NB4 (cell line): ENCODE measurements around a stretch of chr5.

GRCh38 chr5:10680417-10681195, 80.4 kb downstream of the DAP start:
- RRBS = no CpG with 5 or more reads among the region's 13 CpGs

GRCh38 chr5:10724682-10725722, 36.0 kb downstream of the DAP start:
- RRBS = no CpG with 5 or more reads among the region's 17 CpGs

DNA sequence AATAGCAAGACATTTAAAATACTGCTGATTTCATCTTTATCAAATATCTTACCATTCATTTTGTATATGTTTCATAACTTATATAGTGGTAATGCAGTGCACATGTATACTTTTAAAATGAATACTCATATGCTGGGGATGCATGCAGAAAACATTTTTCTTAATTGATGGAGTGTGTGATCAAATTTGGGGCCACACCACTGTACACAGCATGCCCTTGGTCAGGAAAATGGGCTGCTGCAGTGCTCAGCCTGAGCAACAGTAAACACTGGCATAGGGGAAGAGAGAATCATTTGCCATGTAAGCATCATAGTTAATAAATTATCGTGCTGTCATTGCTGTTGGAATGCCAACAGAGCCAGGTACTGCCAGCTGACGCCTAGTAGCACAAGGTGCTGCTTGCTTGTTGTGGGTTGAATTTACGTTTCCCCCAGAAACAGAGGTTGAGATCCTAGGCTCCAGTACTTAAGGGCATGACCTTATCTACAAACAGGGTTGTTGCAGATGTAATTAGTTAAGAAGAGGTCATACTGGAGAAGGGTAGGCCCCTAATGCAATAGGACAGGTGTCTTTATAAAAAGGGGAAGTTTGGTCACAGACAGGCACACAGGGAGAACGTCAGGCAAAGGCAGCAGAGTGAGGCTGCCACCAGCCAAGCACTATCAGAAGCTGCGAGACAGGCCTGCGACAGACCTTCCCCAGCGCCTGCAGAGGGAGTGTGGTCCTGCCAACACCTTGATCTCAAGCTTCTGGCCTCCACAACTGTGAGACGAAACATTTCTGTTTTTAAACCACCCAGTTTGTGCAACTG, 25.4 kb downstream of the DAP start:
- RRBS = no CpG with 5 or more reads among the region's 8 CpGs

- RRBS = no CpG with 5 or more reads among the region's 5 CpGs
Measured at GRCh38 chr5:11851833-11852501, 52.3 kb downstream of the CTNND2 start.

DNA sequence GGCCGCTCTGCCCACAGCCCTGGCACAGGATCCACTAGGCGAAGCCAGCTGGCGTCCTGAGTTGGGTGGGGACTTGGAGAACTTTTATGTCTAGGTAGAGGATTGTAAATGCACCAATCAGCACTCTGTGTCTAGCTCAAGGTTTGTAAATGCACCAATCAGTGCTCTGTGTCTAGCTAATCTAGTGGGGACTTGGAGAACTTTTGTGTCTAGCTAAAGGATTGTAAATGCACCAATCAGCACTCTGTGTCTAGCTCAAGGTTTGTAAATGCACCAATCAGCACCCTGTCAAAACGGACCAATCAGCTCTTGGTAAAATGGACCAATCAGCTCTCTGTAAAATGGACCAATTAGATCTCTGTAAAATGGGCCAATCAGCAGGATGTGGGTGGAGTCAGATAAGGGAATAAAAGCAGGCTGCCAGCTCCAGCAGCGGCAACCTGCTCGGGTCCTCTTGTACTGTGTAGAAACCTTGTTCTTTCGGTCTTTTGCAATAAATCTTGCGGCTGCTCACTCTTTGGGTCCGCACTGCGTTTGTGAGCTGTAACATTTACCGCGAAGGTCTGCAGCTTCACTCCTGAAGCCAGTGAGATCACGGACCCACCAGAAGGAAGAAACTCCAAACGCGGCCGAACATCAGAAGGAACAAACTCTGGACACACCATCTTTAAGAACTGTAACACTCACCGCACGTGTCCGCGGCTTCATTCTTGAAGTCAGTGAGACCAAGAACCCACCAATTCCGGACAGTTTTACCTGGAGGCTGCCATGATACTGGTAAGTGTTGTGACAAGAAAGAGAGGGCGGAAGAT, 758.3 kb upstream of the CTNND2 start:
- RRBS = no CpG with 5 or more reads among the region's 22 CpGs

GRCh38 chr5:12794640-12795391, 890.6 kb upstream of the CTNND2 start:
- RRBS = 87% methylated on average over 4 of the region's 45 CpGs

GRCh38 chr5:14108106-14108922, 34.8 kb upstream of the TRIO start:
- RRBS = no CpG with 5 or more reads among the region's 22 CpGs

- RRBS = 8% methylated on average over 73 of the region's 105 CpGs
Measured at GRCh38 chr5:14143664-14144382, 681 bp downstream of the TRIO start.

DNA sequence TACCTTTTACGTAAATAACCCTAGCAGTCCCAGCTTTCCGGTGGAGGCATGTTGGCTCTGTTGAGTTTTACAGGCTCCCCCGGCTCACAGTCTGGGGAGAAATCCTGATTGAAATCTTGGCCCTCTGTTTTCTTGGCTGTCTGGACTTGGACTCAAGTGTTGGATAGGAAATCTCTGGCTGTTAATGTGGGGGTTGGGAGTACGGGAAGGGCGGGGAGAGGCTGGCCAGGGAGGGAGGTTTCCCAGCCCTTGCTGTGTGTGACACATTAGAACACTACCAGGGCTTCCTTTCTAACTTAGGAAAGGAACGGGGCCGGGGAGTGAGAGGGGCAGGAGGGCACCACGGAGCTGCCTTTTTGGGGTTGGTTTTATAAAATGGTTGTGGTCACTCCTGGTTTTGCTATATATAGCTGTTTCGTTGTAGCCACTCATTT, 10.9 kb downstream of the TRIO start:
- RRBS = no CpG with 5 or more reads among the region's 9 CpGs

DNA sequence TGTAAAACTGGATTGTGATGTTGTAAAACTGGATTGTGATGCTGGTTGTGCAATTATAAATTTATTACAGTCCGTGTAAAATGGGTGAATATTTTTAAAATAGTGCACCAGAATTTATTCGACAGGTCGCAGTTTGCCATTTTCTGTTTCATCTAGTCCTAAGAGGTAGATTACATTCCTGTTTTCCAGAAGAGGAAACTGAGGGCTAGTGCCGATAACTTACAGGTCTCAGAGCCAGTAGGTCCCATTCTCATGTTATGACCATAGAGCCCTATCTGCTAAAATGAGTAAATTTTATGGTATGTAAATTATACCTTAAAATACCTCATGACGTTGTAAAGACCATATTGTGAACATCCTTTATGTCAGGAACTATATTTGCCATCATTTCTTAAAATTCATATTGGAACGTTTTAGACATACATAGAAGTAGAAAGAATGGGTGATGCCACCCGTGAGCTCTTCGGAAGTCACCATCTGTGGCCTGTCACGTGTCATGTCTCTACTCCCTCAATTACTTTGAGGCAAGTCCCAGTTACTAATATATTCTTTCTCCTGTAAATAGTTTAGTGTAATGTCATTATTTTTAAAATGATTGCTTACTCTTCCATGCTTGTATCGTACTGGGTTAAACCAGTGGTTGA, 65.9 kb downstream of the TRIO start:
- RRBS = no CpG with 5 or more reads among the region's 10 CpGs

- RRBS = no CpG with 5 or more reads among the region's 13 CpGs
Measured at GRCh38 chr5:14449736-14450613, 131.6 kb upstream of the OTULINL start.

DNA sequence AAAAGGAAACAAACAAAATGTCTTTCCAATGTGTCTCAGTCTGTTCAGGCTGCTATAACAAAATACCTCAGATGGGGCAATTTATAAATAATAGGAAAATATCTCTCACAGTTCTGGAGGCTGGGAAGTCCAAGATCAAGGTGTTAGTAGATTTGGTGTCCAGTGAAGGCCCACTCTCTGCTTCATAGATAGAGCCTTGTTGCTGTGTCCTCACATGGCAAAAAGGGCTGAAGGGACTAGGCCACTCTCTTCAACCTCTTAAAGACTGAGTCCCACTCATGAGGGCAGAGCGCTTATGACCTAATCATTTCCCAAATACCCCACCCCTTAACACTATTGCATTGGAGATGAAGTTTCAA, 8.9 kb upstream of the OTULINL start:
- RRBS = no CpG with 5 or more reads among the region's 1 CpG

GRCh38 chr5:14615124-14615755, 33.6 kb downstream of the OTULINL start:
- RRBS = no CpG with 5 or more reads among the region's 7 CpGs

GRCh38 chr5:14684279-14684696, 19.8 kb downstream of the OTULIN start:
- RRBS = no CpG with 5 or more reads among the region's 4 CpGs

DNA sequence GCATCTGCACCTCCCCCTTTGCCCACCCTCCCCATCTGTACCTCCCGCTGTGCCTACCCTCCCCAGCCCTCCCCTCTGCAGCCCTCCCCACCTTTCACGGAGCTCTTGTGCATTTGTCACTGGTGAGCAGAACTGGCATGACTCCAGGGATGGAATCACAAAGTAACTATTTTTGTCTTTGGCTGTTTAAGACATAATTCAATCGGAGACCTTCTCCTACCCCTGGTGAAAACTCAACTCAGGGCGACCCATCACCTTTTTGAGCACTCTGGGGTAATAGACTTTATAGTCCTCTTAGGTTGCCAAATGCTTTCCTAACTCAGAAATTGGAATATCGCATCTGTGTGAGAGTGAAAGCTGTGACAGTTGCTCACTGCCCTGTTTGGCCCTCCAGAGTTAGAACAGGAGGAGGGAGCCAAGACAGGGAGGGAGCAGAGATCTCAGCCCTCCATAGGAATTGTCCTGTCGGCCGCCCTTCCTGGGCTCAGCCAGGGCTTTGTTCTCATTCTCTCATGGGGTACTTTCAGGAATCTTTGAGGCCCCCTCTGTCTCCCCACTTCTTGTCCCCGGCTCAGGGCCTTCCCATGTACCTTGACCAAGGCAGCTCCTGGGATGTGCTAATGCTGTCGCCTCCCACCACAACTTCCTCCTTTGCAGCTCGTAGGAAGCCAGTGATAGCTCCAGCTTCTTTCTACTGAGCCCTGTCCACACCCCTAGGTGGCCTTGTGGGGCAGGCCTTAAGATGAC, 36.3 kb downstream of the OTULIN start:
- RRBS = no CpG with 5 or more reads among the region's 10 CpGs

- RRBS = no CpG with 5 or more reads among the region's 19 CpGs
Measured at GRCh38 chr5:14711567-14712454, 47.3 kb downstream of the OTULIN start.

DNA sequence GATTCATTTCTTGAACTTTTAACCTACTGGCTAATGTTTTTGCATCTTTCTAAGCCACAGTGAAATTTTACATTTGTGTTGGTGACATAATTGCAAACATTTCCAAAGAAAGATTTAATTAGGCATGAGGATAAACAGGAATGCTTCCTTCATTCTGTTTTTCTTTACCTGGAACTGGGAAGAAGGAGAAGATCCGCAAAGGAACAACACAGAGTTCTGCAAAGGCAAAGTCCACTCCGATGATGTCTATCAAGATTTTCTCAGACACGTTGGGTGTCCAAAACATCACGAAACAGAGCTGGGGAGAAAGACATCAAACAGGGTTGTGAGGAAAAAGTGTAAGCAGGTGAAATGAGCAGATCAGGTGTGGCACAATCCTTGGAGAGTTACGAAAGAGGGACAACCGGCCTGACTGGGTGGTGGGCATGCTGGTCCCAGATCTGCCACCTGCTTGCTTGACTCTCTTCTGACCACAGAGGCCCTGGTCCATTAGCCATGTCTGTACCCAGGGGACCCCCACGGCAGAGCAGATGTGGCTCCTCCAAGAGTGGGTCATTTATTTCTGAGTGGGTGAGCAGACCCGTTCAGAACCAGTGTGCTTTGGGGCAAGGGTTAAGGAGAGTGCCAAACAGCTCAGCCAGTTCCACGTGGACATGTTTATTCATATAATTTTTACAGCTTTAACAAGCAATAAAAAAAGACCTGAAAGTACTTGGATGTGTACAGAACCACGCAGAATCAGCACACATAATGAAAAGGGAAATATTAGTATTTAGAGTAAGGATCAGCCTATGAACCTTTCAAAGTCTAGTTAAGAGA, 52.2 kb downstream of the OTULIN start:
- RRBS = no CpG with 5 or more reads among the region's 10 CpGs

GRCh38 chr5:14870812-14871367, 688 bp downstream of the ANKH start:
- RRBS = 2% methylated on average over 10 of the region's 21 CpGs

DNA sequence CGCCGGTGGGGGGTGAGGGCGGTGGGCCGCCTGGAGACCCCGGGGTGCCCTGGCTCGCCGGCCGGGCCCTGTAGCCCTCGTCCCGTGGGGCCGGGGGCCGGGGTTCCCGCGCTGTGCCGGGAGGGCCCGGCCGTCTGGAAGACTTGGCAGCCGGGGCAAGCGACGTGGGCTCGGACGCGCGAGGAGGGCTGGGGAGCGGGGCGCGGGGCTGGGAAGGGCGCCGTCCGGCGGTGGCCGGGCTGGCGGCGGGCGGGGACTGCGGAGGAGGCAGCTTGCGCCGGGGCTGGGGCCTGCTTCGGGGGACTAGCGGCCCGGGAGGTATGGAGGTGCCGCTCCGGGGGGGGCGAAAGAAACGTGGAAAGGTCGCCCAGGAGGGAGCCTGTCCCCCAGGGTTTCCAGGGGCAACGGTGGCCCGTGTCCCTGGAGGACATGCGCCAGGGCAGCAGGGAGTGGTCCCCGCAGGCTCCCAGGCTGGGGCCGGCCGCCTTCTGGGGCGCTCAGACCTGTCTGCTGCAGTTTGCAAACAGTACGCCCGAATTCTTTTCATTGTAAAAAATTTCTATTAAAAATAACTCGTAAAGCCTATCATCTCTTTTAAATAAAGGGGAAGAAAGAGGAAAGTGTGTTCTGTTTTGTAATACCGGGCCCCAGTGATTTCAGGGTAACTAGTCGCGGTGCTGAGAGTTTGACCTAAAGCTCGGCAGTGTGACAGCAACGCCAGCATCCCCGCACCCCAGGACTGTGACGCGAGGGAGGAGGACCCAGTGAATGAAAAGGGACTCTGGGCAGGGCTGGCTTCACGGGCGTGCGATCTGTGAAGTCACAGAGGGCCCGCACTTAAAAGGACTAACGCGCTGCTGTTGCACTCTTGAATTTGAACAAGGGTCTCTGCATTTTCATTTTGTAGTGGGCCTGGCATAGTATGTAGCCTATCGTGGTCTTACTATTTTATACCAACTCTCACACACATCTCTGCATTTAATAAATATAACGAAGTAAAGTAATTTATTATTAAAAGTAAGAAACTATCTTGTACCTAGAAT, 841 bp upstream of the ANKH start:
- RRBS = under 1% methylated on average over 25 of the region's 72 CpGs

DNA sequence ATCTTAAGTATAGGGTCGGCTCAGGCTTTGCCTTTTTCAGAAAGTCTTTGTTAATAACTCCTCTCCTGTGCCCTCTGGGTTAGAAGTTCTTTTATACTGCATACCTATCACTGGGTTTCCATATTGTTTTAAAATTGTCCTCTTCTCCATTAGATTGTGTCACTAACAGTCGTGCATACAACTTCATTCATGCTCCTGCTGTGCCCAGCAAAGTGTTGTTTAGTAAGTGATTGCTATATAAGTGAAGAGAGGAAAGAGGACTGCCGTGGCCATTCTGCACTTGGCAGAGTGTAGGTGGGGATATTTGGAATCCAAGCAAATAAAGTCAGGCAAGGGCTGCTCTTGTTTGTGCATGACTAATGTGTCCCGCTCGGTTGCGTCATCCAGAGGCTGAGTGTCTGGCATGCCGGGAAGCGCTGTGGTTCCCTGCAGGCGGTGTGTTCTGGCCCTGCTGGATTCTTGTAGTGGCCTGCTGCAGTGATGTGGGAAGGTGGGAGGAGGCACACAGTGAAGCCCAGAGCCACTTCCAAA, 136.8 kb upstream of the ANKH start:
- RRBS = no CpG with 5 or more reads among the region's 9 CpGs